Placental epithelial cell (primary cell): ENCODE measurements around the genes COPZ1 and GTSF1.

GRCh38 chr12:54024120-54024520 lies 4.1 kb upstream of the HOXC6 start:
- CAGE, long polyA plus RNA = no peak

- CAGE, long polyA plus RNA = no peak
These were observed 2.7 kb upstream of the HOXC6 start for GRCh38 chr12:54025426-54026052.

- CAGE, long polyA plus RNA = no peak
These were observed 1.2 kb downstream of the HOXC5 start for GRCh38 chr12:54033954-54034618.

DNA sequence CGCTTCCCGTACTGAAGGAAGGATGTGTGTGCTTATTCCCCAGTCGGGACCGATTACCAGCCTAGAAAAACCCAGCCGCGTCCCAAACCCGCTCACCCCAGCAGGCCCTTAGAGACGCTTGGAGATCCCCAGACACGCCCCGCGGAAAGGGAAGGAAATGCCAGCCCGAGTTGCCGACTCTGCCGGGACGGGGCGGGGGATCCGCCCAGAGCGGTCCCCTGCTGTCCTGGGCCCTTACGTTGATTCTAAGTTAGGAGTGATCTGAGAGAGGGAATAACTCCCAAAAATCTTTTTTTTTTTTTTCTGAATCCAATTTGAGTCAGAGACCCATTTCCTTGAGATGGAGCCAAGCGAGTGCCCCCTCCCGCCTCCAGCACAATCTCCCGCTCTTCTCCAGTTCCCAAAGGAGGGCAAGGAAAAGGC lies 61.8 kb downstream of the SMUG1 start:
- CAGE, long polyA plus RNA = no peak

- CAGE, long polyA plus RNA = no peak
These were observed 13.3 kb downstream of the SMUG1 start for GRCh38 chr12:54175546-54175807.

DNA sequence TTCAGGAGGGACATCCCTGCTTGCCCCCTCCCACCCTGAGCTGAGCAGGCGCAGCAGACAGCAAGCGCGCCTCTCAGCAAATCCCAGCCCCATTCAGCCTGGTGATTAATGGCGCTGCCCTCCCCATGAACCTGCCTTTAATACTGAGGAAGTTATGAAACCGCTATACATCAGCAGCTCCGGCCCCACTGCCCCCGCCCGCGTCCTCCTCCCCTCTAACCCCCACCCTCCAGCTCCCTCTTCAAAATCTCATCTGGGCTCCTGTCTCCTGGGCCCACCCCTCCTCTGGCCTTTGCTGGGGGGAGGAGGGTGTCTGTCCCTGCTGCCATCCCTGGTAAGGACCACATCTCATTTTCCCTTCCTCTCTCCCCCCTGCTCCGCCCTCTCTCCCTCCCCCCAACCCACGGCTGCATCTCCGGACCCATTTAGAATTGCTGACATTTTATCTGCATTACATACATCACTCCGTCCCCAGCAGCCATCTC lies 7.1 kb upstream of the SMUG1 start:
- CAGE, long polyA plus RNA = no peak

- CAGE, long polyA plus RNA = no peak
These were observed at the start of gene COPZ1 for GRCh38 chr12:54325040-54325780. Gene COPZ1 (plus strand): TSS chr12:54325131.

DNA sequence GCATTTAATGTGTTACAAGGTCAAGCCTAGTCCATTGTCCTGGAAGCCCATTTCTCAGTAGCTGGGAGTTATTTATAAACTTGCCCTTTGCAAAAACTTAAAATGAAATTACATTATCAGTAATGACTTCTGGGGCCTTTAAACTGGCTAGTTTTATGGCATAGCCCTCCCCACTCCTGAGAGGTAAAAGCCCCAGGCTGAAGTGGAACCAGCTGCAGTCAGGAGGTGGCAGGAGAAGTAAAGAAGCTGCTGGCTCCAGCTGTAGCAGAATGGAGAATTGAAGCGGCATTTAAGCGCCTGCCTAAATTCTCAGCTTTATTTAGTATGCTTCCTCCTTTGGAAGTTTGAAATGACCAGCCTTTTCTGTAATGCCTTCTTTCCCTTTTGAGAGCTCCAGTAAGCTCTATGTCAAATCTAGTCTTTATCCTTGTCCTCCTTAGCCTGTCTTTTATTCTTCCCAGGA lies 12.5 kb downstream of the COPZ1 start:
- CAGE, long polyA plus RNA = no peak

GRCh38 chr12:54353449-54354001 lies 10.8 kb downstream of the GPR84 start:
- CAGE, long polyA plus RNA = no peak

DNA sequence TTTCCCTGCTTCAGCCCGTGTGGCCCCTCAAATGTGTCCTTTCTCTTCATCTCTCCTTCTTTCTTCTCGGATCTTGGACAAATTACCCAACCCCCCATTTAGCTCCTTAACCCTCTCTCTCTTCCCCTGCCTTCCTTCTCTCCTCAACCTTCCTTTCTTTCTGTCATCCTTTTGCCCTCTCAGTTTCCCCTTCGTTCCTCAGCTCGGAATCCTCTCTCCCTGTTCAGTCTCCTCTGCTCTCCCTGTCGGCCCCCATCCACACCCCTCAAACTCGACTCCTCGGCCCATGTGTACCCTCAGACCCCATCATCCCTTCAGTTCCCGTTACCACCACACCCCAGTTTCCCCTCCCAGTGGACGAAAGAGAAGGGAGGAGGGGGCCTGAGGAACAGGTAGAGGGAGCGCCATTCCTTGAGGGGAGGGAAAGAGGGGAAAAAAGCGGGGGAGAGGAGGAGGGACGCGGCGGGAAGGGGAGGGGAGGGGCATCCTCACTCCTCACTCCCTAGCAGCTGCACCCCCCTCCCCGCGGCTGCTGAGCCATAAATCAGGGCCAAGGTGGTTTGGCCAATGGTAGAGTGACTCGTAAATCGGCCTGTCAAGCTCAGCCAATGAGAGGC lies 5.5 kb downstream of the GPR84 start:
- CAGE, long polyA plus RNA = no peak

GRCh38 chr12:54370011-54370966 lies 6.0 kb upstream of the GPR84 start:
- CAGE, long polyA plus RNA = no peak

- CAGE, long polyA plus RNA = no peak
These were observed 8.0 kb downstream of the ZNF385A start for GRCh38 chr12:54376391-54377074.

- CAGE, long polyA plus RNA = no peak
These were observed 8.8 kb upstream of the ZNF385A start for GRCh38 chr12:54392904-54394185.

DNA sequence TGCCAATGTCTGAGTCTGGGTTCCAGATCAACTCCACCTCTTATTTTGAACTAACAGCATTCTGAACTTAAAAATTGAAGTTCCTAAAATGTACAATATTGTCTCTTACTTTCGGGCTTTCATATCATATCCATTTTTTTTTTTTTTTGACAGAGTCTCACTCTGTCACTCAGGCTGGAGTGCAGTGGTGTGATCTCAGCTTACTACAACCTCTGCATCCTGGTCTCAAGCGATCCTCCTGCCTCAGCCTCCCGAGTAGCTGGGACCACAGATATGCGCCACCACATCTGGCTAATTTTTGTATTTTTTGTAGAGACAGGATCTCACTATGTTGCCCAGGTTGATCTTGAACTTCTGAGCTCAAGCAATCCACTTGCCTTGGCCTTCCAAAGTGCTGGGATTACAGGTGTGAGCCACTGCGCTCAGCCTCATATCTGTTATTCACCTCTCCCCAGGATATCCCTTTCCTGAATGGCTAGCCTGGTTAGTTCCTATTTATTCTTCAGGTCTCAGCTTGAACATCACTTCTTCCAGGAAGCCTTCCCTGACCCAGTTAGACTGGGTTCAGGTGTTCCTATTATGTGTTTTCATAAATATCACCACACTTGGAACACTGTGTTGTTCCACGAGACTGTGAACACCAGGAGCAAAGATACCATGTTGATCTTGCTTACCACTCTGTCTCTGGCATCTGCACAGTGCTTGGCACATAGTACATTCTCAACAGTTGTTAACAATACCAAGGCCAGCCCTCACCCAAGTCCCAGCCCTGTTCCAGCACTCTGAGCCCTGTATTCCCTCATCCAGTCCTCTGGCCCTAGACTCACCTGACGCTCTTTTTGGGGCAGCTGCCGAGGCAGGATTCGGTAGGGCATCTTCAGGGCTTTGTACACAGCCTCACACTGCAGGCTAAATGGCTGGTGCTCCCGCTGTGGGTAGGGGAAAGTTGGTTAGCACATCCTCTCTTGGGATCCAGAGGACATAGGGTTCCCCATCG lies 13.5 kb upstream of the ZNF385A start:
- CAGE, long polyA plus RNA = no peak

GRCh38 chr12:54431898-54432856 lies 13.1 kb upstream of the ITGA5 start:
- CAGE, long polyA plus RNA = no peak

- CAGE, long polyA plus RNA = no peak
These were observed at the start of gene GTSF1 for GRCh38 chr12:54473463-54474035. Gene GTSF1 (minus strand): TSS chr12:54473602.

- CAGE, long polyA plus RNA = no peak
These were observed 13.6 kb downstream of the PDE1B start for GRCh38 chr12:54563005-54563398.

DNA sequence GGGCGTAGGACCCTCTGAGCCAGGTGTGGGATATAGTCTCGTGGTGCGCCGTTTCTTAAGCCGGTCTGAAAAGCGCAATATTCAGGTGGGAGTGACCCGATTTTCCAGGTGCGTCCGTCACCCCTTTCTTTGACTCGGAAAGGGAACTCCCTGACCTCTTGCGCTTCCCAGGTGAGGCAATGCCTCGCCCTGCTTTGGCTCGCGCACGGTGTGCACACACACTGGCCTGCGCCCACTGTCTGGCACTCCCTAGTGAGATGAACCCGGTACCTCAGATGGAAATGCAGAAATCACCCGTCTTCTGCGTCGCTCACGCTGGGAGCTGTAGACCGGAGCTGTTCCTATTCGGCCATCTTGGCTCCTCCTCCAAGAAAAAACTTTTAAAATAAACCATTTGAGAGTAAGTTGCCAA lies 24.3 kb upstream of the OR9K2 start:
- CAGE, long polyA plus RNA = no peak

DNA sequence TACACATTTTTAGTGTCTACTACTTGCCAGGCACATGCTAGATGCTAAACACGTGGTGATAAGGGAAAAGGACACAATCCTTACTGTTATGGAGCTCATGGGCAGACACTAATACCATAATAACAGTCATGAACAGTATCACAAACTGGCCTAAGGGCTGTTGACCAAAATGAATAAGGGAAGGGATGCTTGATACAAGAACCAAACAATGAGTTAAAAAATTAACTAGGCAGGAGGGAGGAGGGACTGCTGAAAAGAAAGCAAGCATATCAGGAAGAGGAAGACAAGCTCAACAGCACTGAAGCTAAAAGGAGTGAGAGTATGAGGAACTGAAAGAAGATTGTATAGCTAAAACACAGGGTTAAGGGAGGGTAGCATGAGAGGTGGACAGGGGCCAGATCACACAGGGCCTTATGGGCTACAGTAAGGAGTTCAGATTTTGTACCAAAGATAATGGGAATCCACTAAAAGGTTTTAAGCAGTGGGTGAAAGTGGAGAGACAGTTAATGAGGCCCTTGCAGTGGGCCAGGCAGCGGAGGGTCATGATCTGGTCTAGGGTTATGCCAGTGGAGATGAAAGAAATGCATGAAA lies 7.9 kb upstream of the METTL7B start:
- CAGE, long polyA plus RNA = no peak

- CAGE, long polyA plus RNA = no peak
These were observed 6.9 kb downstream of the ITGA7 start for GRCh38 chr12:55700745-55701191.